HEK293 (cell line): ENCODE measurements around the genes FANCC and HSD17B3.

DNA sequence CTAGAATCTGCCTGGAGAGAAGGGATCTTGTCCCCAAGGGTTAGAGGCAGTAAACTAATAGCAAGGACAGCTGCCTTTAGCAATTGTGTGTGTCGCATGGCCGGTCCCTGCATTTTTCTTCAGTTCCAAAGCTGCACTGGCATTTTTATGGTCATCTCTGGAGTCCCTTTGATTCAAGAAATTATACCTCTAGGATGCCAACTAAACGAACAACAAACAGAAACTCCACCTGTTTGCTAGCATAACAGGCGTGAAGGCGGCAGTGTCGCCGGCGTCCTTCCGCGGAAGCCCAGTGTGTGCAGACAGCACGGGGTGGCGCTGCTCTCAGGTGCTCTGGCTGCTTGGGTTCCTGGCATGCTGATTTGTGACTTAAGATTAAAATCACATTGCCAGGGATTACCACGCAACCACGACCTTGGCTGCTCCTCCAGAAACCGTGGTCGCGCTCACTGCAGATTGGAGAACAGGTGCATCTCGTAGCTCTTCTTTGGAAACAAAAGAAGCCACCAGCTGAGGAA lies 232.6 kb downstream of the FANCC start:
- PRO-cap: no peak
- RRBS, 2 experiments: no CpG with 5 or more reads among the region's 18 CpGs

- PRO-cap: no peak
- RRBS, 2 experiments: no CpG with 5 or more reads among the region's 5 CpGs
These were observed 169.8 kb downstream of the FANCC start for GRCh38 chr9:95147700-95148129.

- PRO-cap: bidirectional peak, plus-strand start at chr9:95317026, minus-strand start at chr9:95316930
- RRBS, 2 experiments: 2% methylated on average over 12 of the region's 27 CpGs
These were observed 777 bp downstream of the FANCC start for GRCh38 chr9:95316691-95317173.

- PRO-cap: bidirectional peak, plus-strand start at chr9:95317461, minus-strand start at chr9:95317265; bidirectional peak, plus-strand start at chr9:95317873, minus-strand start at chr9:95317702
- RRBS, 2 experiments: 1 to 2% methylated on average over 17 of the region's 98 CpGs
These were observed at the start of gene FANCC for GRCh38 chr9:95317174-95318162. Gene FANCC, minus strand, starts transcription at chr9:95317709.

DNA sequence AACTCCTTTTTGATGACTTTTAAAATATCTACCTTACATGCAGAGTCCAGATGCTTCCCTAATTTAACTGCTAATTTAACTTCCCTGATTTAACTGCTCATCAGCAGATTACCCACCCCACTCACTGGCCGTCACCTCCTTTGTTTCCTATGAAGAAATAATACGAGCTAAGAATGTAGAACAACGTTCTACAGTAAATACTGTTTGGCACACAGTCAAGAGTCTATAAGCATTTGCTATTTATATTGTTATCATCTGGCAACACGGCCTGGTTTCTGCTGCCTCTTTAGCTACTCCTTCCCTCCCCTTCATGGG lies 75.7 kb downstream of the PTCH1 start:
- PRO-cap: no peak
- RRBS, 2 experiments: no CpG with 5 or more reads among the region's 4 CpGs

DNA sequence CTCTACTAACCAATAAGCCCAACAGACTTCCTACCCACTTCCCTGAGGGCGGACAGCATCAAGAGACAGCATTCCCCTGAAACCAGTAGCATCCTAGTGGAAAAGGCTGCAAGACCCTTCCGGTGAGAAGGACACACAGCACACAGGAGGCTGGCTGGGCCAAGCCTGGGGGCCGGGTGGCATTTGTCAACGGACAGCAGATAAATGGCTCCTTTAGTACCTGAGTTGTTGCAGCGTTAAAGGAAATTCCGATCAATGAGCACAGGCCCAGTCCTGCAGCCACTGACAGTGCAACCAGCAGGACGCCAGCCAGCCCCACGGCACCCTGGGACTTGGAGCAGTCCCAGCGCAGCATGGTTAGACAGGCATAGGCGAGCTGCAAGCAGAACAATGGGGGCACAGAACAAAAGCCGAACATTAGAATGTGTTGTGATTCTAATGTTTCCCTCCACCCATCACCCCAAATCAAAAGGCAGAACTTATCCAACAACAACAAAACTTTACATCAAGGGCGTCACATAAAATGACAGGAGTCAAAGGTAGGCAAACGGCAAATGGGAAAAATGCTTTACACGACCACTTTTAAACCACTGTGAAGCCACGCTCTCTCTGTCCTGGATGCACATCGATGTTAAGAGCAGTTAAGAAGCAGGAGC lies 31.6 kb downstream of the PTCH1 start:
- PRO-cap: no peak
- RRBS, 2 experiments: 91 to 95% methylated on average over 2 of the region's 16 CpGs

DNA sequence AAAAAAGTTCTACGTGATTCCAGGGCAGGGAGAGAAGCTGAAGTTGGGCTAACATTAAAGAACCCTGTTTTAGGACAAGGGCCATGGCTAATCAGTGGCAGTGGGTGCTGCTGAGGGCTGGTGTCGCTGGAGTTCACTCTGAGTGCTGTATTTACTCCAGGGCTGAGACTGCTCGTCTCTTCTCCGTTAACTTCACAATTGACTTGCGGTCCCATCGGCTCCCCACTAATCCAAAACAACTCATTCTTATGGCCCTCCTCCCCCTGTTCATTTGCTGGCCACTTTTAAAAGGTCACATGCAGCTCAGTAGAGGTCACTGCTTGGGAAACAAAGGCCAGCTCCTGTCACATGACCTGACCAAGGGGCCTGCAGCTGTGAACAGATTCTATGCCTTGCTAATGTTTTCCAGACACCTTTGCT lies 30.8 kb downstream of the PTCH1 start:
- PRO-cap: no peak
- RRBS, 2 experiments: no CpG with 5 or more reads among the region's 6 CpGs

DNA sequence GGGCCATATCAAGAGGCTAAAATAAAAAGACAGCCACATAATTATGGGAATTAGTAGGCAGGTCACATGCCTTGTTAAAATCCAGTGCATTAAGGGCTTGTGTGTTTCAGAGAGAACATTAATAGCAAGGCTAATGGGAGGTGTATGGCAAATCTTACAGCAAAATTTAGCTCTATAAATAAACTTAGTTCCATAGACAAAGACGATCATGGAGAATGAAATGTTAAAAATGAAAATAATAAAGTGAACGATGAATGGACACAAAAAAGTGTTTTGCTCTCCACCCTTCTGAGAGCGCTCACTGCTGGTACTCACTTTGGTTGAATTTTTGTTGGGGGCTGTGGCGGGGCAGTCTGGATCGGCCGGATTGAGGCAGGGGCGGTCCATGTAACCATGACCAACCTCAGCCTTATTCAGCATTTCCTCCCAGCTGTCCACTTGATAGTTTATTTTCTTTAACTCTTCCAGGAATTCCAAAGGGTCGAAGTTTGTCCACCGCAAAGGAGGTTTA lies 28.9 kb downstream of the PTCH1 start:
- PRO-cap: no peak
- RRBS, 2 experiments: no CpG with 5 or more reads among the region's 9 CpGs

- PRO-cap: no peak
- RRBS, 2 experiments: no CpG with 5 or more reads among the region's 3 CpGs
These were observed 6.8 kb downstream of the PTCH1 start for GRCh38 chr9:95502255-95502649.

- PRO-cap: no peak
- RRBS, 2 experiments: 36 to 42% methylated on average over 5 of the region's 30 CpGs
These were observed 8.0 kb upstream of the PTCH1 start for GRCh38 chr9:95517092-95517534.

GRCh38 chr9:95570203-95570755 lies 61.2 kb upstream of the PTCH1 start:
- PRO-cap: no peak
- RRBS, 2 experiments: 79 to 96% methylated on average over 7 of the region's 25 CpGs

DNA sequence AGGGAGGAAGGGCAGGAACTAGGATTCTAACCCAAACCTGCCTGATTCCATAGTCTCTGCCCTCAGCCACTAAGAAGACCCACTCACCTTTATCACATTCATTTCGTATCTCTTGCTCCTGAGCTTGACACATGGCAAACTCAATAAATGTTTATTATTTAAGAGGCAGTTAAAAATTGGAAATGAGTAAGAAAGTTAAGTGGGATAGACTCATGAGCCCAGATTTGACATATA lies 166.5 kb upstream of the ERCC6L2 start:
- PRO-cap: no peak
- RRBS, 2 experiments: no CpG with 5 or more reads among the region's 1 CpG

DNA sequence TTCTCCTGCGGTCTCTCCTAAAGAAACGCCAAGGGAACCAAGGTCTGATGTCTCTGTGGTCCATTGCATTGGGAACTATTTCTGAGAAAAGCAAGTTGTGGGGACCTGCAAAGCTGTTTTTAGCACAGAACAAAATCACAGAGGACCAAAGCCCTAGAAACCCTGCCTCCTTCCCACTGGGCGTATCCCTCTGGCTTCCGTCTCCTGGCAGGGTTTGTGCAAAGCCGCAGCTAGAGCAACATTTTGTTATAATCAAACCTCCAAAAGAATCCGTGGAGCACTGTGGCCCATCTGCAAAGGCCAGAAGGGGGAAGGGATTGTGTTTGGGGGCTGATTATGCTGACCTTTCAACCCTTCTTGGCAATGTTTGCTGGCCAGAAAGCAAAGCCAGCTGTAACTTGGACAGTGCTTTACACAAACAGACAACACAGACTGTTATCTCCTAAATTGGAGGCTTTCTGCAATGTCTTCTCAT lies 121.8 kb upstream of the ERCC6L2 start:
- PRO-cap: no peak
- RRBS, 2 experiments: no CpG with 5 or more reads among the region's 6 CpGs

DNA sequence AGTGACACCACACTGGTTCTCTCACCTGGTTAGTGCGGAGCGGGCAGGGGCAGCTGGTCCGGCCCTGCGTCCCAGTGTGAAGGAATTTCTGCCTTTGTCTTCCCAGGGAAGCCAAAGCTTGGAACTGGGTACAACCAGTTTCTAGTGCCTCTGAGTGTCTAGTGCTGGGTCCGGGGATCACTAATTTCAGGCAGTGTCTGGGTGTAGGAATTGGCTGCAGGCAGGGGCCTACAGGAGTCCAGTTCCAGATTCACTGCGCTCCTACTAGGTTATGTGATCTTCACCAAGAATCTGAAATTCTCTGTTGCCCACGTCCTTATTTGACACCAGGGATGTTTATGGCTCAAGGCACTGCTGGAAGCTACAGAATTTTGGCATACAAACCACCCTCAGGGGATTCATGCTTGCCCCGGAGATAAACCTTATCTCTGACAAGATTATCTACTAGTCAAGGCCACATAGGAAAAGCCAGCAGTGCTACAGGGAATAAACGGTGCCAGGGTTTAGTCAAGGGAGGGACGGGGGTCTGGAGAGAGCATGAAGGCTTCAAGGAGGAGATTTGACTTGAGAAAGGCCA lies 120.5 kb upstream of the ERCC6L2 start:
- PRO-cap: no peak
- RRBS, 2 experiments: no CpG with 5 or more reads among the region's 10 CpGs

- PRO-cap: no peak
- RRBS, 2 experiments: no CpG with 5 or more reads among the region's 11 CpGs
These were observed 172.3 kb downstream of the HSD17B3 start for GRCh38 chr9:96129495-96130326.

DNA sequence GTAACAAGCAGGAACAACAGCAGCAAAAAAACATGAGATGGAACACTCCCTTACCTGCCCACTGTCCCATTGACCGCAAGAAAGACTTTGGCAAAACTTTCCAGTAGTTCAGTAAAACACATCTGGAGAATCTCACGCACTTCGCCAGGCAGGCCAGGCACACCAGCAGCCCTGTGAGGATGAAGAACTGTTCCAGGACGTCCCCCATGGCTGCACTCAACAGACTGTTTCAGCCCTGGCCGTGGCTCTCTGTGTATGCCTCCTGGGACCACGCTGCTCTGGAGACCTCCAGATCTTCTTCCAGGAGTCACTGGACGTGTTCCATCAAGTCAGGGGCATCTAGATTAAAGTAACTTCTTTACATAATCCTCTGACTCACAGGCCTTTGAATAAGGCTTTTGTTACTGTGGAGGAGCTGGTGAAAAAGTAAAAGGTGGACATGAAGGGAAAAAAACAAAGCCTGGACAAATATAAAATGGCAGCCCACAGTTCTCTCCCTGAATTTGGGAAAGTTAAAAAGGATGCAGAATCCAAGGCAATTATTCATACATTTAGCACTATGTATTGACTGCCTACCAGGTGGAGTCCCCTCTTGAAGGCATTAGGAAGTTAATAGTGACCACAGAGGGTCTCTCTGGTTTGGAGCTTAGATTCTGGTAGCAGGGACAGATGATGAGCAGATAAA lies at the start of gene HSD17B3:
Gene HSD17B3 (minus strand): TSS at position 280 of the 685 bp plus-strand sequence.
- PRO-cap: no peak
- RRBS, 2 experiments: no CpG with 5 or more reads among the region's 7 CpGs

GRCh38 chr9:96336353-96336946 lies 34.5 kb upstream of the HSD17B3 start:
- PRO-cap: no peak

DNA sequence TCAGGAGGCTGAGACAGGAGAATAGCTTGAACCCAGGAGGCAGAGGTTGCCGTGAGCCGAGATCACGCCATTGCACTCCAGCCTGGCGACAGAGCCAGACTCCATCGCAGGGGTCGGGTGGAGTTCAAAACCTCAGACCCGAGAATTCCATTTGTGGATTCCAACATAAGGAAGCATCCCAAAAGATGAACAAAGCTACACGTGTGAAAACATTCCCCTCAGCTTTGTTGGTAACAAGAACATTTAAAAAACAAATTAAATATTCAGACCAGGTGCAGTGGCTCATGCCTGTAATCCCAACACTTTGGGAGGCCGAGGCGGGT lies 9.4 kb upstream of the SLC35D2 start:
- PRO-cap: no peak
- RRBS, 2 experiments: no CpG with 5 or more reads among the region's 10 CpGs

DNA sequence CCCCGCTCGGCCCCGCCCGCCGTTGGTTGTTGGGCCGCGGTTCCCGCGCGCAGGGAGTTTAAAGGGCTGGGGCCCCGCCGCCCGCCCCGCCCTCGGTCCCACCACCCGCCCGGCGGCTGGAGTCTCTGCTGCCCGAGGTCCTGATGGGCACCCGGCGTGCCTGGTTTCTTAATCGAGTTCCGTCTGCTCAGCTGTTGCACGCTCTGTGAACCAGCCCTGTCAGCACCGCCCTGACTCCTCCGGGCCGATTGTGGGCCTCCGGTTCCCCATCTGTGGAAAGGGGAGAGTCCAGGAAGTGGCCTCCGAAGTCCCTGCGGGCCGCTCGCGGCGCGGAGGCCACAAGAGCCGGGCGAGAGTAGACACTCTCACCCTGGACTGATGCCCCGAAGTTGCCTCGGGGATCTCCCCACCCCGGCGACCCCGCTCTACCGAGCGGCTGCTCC lies 648 bp upstream of the ZNF367 start:
- PRO-cap: bidirectional peak, plus-strand start at position 171 of the sequence, minus-strand start outside the sequence
- RRBS, 2 experiments: 1 to 2% methylated on average over 21 of the region's 44 CpGs

DNA sequence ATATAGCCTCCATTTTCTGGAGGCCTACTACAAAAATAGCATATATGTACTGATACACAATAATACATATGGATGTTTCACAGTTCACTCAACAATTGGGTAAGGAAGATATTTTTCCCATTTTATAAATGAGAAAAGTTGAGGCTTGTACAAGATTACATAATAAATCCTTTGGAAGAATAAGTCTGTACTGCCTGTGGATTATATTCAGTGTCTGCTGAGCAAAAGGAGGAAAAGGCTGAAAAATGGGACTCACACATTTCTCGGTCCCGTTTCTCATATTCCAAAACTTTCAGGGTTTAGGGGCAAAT lies 1.8 kb upstream of the ZNF367 start:
- PRO-cap: no peak
- RRBS, 2 experiments: no CpG with 5 or more reads among the region's 2 CpGs